OVCAR3 (cell line): ENCODE measurements around the genes TBC1D21 and CSK.

DNA sequence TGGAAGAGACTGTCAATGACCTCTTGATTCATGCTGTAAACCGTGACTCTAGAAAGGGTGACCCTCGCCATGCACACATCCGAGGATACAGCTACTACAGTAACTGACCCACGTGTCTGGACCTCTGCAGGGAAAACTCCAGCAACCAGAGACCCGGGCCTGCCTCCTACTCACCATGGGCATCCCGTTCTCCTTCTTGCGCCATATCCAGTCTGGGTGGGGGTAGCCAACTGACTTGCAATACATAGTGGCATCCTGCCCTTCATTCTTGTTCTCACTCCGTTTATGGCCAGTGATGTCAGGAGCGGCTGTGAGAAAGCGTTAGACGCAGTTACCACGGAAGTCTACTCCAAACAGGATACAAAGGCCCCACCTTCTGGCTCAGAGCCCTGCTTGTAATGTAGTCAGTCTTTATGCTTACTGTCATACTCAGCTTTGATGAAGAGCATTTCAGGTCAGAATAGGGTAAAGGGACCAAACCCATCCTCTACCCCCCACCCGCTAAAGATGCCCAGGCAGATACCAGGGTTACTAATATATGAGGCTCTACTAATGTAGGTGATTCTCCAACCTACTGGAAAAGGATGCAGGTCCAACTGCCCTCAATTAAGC, 59.6 kb downstream of the NPTN start:
- RRBS: no CpG with 5 or more reads among the region's 13 CpGs

DNA sequence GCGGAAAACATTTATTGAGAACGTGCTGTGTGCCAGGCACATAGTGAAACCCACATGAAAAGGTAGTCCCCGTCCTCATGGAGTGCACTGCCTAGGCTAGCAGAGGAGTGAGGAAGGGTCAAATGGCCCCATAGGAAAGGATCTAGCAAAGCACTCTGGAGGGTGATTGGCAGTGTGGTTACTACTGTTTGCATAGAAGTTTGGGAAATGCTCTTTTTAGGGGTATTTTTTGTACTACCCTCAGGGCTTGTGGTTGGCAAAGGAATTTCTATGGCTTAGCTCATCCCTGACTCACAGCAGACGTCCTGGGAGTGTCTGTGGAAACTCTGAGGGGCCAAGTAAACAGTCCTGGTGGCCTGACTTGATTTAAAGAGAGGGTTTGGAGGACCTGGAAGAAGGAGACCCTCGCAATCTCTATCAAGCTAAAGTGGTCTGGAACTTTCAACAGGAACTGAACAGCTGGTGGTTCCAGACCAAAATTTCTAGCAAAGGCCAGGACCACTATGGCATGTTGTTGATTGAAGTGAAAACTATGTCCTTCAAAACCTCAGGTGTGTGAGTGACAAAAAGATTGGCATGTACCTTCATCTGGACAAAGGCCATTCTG, 1.0 kb upstream of the NPTN start:
- RRBS: no CpG with 5 or more reads among the region's 5 CpGs

GRCh38 chr15:73694260-73694756, 10.1 kb downstream of the CD276 start:
- RRBS: no CpG with 5 or more reads among the region's 7 CpGs

DNA sequence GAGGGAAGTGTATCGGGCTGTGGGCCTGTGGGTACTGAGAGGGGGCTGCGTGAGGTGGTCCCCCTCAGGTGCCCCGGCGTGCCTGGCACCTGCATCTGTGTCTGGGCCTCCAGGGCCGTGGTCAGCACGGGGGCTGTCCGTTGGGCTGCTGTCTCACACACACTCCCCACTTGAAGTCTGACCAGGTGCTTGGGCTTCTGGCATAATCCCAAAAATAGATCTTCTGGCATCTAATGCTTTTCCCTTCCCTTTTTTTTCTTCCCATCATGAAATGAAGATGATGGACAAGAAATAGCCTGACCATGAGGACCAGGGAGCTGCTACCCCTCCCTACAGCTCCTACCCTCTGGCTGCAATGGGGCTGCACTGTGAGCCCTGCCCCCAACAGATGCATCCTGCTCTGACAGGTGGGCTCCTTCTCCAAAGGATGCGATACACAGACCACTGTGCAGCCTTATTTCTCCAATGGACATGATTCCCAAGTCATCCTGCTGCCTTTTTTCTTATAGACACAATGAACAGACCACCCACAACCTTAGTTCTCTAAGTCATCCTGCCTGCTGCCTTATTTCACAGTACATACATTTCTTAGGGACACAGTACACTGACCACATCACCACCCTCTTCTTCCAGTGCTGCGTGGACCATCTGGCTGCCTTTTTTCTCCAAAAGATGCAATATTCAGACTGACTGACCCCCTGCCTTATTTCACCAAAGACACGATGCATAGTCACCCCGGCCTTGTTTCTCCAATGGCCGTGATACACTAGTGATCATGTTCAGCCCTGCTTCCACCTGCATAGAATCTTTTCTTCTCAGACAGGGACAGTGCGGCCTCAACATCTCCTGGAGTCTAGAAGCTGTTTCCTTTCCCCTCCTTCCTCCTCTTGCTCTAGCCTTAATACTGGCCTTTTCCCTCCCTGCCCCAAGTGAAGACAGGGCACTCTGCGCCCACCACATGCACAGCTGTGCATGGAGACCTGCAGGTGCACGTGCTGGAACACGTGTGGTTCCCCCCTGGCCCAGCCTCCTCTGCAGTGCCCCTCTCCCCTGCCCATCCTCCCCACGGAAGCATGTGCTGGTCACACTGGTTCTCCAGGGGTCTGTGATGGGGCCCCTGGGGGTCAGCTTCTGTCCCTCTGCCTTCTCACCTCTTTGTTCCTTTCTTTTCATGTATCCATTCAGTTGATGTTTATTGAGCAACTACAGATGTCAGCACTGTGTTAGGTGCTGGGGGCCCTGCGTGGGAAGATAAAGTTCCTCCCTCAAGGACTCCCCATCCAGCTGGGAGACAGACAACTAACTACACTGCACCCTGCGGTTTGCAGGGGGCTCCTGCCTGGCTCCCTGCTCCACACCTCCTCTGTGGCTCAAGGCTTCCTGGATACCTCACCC, 29.0 kb downstream of the CD276 start:
- RRBS: no CpG with 5 or more reads among the region's 19 CpGs

- RRBS: no CpG with 5 or more reads among the region's 20 CpGs
These were observed 2.1 kb downstream of the INSYN1 start for GRCh38 chr15:73750987-73751538.

DNA sequence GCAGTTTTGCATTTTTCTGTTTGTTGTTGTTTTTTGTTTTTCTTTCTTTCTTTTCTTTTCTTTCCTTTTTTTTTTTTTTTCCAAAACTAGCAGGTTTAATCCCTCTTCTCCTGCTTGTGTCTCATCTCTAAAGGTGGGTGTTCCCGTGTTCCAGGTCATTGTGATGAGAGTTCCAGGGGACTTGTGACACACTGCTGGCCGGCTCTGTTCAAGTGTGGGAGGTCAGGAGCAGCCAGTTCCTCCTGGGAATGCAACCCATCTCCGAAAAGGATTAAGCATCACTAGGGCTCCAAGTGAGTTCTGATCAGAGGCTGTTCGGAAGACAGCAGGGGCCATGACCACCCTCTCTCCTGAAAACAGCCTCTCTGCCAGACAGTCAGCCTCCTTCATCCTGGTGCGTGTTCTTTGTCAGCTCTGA, at the start of gene TBC1D21:
TBC1D21 (plus strand) TSS at position 189 of the 418 bp plus-strand sequence.
- RRBS: no CpG with 5 or more reads among the region's 5 CpGs

- RRBS: no CpG with 5 or more reads among the region's 5 CpGs
These were observed 5.8 kb upstream of the LOXL1 start for GRCh38 chr15:73920437-73920952.

GRCh38 chr15:74011661-74012142, 17.2 kb downstream of the PML start:
- RRBS: no CpG with 5 or more reads among the region's 2 CpGs

DNA sequence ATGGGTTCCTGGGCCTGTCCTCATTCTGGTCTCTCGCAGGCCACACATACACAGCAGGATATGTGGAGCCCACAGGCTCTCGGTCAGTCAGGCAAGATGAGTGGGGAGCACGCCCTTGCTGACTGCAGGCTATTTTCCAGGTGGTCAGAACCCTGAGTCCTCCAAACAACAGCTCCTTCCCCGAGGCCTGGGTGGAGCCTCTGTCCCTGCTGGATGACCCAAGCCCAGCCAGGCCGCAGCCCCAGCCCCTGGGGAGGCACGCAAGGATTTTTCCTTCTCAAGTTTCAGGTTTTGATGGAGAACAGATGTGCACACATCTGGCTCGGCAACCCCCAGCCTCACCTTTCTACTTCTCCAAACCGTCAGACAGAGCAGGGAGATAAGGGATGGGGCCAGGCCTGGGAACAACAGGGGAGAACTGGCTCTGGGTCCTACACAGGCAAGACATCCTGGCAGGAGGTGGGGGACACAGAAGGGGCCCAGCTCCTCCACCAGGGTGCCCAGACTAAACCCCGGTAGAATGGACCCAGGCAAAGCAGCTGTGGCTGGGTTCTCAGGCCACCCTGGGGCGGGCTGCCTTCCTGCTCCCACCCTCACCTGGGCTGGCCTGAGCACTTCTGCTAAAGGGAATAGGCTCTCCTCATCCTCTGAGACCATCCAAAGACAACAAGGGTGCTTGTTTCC, 1.5 kb downstream of the STRA6 start:
- RRBS: no CpG with 5 or more reads among the region's 10 CpGs

GRCh38 chr15:74350621-74351076, 16.8 kb downstream of the CYP11A1 start:
- RRBS: no CpG with 5 or more reads among the region's 8 CpGs

- RRBS: no CpG with 5 or more reads among the region's 8 CpGs
These were observed 27.9 kb downstream of the SEMA7A start for GRCh38 chr15:74405731-74406422.

DNA sequence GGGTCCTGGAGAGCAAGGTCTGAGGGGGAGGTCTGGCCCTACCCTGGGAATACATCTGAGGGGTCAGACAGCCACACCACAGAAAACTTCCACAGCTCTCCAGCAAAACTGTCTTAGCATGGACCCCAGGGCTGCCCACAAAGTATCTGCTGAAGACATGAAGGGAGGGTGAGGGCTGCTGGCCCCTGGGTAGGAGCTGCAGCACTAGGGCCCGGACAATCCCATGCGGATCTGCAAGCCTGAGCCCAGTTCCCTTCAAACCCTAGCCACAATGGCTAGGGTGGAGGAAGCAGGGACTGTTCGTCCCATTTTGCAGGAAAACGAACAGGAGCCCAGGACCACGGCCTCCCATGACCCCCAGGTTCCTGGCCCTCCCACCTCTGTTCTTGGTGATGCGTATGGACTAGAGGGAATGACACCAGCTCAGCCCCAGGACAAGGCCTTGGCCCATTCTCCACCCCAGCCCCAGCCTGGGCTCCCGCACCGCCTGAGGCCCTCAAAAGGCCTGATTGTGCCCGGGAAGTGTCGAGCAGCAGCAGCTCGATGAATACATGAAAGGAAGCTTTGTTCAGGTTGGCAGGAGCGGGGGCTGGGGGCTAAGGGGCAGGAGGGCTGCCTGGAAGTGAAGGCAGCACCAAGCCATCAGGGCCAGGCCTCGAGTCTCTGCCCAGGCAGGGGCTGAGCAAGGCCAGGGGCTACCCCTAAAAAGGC, 12.4 kb downstream of the SEMA7A start:
- RRBS: no CpG with 5 or more reads among the region's 13 CpGs

GRCh38 chr15:74545719-74546700, 5.0 kb downstream of the ARID3B start:
- RRBS: no CpG with 5 or more reads among the region's 24 CpGs

DNA sequence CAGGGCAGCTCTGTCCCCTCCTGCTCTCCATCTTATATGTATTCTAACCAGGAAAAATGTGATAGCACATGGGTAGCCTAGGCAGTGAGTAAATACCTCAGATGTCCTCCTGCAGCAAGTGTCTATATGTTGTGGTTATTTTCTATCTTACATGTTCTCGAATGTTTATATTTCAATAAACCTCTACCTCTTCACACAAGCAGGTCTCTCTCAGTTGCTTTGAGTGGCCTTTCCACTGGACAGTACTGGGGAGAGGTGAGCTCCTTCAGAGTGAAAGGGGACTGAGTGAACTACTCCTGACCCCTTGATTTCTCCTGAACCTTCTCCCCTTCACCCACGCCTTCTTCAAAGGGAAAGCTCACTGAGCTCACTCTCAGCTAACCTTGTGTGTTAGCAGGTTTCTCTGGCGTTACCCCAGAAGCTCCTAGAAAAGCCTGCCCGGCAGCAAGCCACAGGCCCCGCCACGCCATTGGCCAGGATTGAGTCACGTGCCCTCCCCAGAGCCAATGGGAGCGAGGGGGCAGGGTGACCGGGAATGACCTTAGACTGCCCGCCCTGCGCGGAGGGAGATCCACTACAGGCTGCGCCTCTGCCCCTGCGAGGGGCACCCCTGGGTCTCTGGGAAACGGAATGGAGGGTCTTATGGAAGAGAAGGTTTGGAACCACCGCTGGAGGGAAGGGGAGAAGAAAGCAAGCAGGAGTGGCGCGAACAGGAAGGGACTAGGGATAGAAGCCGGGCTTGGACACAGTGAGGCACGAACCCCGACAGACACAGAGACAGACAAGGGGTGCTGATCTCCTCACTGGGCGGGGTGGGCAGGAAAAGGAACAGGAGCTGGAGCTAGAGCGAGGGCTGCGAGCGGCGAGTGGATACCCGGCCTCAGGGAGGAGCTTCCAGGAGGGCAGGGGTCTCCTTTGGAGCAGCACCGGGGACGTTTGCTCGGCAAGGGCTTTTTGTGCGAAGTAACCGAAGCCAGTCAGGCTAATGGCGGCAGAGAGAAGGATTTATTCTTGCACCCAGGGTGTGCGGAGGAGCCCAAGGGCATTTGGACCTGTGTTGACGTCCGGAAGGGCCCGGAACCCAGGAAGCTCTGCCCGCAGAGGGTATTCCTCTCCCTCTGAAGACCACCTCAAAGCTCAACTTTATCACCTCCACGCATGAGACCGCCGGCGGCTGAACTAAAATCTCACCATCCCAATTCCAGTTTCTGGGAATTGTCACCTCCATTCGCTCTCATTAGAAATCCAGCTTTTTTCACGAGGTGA, 17.3 kb upstream of the CLK3 start:
- RRBS: 84% methylated on average over 10 of the region's 44 CpGs

GRCh38 chr15:74614542-74615103, 1.0 kb upstream of the CLK3 start:
- RRBS: 6% methylated on average over 5 of the region's 53 CpGs

GRCh38 chr15:74622269-74622591, 6.6 kb downstream of the CLK3 start:
- RRBS: no CpG with 5 or more reads among the region's 6 CpGs

- RRBS: no CpG with 5 or more reads among the region's 6 CpGs
These were observed 2.0 kb upstream of the CSK start for GRCh38 chr15:74779852-74780382.

DNA sequence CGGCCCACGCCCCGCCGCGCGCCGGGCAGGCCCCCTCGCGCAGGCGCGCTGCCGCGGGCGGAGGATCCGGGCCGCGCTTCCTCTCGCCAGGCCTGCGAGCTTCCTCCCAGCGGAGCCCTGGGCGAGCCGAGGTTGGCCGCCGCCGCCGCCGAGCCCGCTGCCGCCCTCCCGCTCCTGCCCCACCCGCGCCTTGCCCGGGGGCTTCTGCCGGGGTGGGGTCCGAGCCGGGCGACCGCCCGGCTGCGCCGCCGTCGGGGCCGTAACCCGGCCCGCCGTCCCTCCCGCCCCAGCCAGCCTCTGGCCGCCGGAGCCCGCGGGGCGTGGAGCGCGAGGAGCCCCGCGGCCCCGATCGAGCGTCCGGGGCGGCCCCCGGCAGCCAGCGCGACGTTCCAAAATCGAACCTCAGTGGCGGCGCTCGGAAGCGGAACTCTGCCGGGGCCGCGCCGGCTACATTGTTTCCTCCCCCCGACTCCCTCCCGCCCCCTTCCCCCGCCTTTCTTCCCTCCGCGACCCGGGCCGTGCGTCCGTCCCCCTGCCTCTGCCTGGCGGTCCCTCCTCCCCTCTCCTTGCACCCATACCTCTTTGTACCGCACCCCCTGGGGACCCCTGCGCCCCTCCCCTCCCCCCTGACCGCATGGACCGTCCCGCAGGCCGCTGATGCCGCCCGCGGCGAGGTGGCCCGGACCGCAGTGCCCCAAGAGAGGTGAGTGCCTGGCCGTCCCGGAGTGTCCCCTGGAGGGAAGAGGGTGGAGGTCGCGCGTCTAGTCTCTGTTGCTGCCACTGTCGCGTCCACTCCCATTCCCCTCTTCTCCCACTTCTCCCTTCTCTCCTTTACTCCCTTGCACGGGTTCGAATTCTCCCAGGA, at the start of gene CSK:
CSK (plus strand) TSS at position 63 of the 865 bp plus-strand sequence.
- RRBS: 6% methylated on average over 48 of the region's 106 CpGs

- RRBS: 65% methylated on average over 2 of the region's 17 CpGs
These were observed 6.7 kb downstream of the CSK start for GRCh38 chr15:74788262-74789267.

GRCh38 chr15:74896984-74897990, 7.4 kb downstream of the MPI start:
- RRBS: no CpG with 5 or more reads among the region's 19 CpGs